ENCODE results near the genes CTAG1B, H2AB1, CMC4 and TMLHE.

GRCh38 chrX:154619126-154619591 lies at the start of gene CTAG1B:
Gene CTAG1B, minus strand, starts transcription at chrX:154619282.
- PRO-cap: no peak

DNA sequence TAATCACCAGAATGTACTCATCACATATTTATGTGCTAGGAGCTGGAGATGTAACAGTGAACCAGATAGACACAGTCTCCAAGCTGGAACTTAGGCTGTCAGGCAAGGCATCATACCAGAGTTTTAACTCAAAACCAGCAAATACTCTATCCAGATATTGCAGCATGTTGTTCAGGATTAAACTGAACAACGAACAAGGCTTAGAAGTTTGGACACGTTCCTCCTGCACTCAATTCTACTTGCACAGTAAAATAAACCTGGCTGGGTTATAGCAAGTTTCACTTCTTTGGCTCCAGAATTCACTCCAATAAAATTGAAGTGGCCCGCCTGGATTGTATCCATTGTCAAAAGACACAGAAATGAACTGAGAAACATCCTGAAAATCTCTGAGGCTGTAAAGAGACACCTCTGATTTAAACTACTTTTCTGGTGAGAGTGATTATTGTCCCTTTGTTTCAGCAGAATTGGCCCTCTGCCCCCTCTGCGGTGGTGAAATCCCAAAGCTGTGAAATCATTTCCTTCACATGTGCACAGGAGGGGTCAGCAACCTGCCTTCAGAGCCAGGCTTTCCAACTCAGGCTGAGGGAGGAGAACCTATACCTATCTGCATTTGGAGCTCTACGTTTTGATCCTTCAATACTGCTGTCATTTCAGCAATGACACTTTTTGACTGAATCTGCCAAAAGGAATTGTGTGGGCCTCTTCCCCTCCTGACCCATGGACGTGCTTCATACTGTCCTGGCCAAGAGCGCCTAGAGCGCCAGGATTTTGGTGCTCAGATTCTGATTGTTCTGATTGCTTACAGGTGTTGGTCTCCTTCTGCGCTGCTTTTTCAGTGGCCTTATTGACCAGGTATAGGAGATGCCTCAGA lies 23.0 kb downstream of the GAB3 start:
- PRO-cap: no peak

GRCh38 chrX:154748921-154749839 lies 1.7 kb downstream of the GAB3 start:
- PRO-cap: no peak

- PRO-cap: no peak
These were observed 6.4 kb downstream of the SMIM9 start for GRCh38 chrX:154827946-154828604.

DNA sequence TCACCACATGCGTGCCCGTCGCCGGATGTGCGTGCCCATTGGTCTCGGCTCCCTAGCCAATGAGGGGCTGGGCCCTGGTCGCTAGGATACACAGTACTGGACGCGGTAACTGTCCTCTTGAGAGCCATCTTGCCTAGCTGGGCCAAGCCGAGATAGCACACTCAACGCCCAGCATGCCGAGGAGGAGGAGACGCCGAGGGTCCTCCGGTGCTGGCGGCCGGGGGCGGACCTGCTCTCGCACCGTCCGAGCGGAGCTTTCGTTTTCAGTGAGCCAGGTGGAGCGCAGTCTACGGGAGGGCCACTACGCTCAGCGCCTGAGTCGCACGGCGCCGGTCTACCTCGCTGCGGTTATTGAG lies at the start of gene H2AB1:
Gene H2AB1, plus strand, starts transcription at position 96 of the 356 bp plus-strand sequence.
- PRO-cap: no peak

DNA sequence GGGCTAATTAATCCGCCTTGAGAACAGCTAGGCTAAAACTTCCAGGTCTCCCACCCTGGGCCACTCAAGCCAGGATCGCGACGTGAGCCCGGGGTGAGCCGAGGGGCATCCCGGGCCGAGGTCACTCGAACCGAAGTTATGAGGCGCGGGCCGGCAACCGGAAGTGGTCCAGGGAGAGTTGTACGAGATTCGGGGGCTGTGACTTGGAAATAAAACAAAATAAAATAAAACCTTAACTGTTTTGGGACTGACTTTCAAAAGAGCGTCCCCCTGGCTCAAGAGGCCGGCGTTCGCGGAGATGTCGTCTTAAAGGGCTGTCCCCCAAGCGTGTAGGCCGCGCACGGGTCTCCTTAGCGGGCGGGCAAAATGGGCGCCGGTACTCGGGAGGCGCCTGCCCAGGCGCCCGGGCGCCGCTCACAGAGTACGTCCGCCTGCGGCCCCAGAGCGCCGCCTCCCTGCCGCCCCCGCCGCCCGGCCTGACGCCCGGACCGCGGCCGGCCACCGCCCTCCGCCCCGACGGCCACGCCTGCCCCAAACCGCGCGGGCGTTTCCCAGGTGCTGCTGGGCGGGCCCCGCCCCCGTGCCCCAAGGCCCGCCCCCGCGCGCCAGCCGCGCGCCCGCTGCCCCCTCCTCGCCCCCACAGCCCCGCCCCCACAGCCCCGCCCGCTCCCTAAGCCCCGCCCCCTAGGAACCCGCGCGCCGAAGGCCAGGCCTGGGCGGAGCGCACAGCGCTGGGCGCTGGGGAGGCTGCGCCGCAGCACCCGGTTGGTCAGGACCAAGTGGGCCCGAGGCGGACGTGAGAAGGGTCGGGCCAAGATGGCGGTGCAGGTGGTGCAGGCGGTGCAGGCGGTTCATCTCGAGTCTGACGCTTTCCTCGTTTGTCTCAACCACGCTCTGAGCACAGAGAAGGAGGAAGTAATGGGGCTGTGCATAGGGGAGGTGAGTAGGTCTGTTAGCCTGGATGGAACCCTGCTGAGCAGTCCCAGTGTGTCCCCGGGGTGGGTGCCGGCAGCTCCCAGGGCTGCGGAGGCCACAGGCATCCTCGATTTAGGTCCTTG lies at the start of gene CMC4:
Gene CMC4, minus strand, starts transcription at position 425 of the 1,058 bp plus-strand sequence.
- PRO-cap: bidirectional peak, plus-strand start at position 799 of the sequence, minus-strand start at position 457 of the sequence; unidirectional peak, plus-strand start at position 979 of the sequence

GRCh38 chrX:155147521-155147949 lies 68.7 kb upstream of the VBP1 start:
- PRO-cap: no peak

- PRO-cap: bidirectional peak, plus-strand start at chrX:155613040, minus-strand start at chrX:155612943
These were observed at the start of gene TMLHE for GRCh38 chrX:155612823-155613428. Gene TMLHE, minus strand, starts transcription at chrX:155612952.

DNA sequence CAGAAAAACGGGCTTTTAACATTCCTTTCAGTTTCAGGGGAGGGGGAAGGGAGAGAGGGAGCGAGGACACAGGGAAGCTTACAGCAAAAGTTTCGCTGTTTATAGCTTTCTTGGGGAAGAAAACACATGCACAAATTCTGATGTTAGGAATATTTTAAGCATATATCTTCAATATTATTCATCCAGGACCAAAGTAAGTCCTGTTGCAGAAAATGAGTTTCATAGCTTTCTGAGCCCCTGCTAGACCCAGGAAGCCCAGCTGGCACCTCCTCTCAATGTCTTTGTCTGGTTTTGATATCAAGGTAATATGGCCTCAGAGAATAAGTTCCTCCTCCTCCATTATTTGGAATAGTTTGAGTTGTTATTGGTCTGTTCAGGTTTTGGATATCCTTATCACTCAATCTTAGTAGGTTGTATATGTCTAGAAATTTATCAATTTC lies 29.1 kb upstream of the TMLHE start:
- PRO-cap: no peak

DNA sequence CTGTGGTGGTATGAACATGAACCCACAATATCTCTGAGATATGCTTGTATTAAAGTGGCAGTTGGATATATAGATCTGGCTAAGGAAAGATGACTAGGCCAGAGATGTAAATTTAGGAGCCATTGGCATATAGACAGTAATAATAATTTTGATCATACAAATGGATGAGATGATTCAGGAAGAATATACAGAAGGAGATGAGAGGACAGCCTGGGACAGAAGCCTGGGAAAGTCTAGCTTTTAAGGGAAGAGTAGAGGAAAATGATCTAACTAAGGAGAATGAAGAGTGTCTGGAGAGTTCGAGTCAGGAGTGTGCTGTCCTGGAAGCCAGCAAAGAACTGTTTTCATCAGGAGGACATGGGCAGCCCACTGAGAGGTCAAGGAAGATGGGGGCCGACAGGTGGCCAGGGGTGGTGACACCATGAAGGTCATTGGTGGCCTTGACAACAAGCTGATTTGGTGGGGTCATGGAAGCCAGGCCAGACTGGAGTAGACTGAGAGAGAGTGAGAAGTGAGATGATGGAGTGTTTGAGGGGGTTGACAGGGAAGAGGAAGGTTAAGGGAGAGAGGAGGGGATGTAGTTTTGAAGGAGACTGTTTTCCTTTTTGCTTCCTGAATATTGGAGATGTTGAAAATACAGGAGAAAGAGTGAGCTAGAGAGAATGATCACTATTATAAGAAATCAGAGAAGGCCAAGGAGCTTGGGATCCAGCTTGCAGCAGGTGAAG lies 71.0 kb upstream of the TMLHE start:
- PRO-cap: no peak